ENCODE data around the gene CALHM5.

DNA sequence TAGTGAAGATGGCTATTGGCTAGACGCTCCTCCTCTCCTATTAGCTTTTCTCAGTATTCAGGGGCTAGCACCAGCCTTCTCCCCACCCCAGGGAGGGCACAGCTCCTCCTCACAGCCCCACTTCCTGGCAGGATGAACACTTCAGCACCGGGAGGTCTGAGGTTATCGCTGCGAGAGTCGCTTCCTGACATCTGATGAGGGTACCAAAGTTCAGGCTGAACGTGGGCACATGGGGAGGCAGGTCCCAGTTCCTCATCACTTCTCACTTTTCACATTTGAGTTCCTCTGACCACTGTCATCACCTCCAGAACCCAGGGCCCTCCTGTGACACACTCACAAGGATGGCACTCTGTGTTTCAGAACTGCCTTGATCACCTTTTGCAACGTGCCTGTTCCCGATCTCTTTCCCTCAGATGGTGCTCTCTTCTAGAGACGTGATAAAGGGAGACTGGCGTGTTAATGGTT is 66.6 kb downstream of the LAMA4 start:
- RRBS: no CpG with 5 or more reads among the region's 10 CpGs

DNA sequence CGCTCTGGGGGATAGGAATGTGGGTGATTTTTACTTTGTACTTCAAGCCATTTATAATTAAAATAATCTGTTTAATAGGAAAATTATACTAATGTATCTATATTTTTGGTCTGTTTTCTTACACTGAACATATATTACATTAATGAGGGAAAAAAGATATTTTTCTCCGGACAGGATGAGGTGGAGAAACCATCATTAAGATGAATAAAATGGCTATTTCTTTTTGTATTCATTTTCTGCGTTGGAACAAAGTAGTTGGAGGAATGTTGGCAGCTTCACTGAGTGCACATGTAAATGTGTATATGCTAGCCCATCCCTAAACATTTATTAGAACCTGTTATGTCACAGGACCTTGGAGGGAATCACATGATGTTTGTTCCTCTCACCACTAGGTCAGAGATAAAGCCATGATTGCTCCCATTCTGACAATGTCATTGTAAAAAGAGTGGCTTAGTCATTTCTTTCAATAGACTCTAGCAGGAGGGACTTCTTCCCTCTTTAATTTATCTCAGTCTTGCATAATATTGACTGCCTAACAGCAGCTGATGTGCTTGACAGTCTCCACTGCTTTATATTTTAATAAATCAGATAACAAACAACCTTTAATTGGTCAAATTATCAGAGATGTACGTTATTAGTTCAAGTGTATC is 39.8 kb downstream of the LAMA4 start:
- RRBS: no CpG with 5 or more reads among the region's 4 CpGs

DNA sequence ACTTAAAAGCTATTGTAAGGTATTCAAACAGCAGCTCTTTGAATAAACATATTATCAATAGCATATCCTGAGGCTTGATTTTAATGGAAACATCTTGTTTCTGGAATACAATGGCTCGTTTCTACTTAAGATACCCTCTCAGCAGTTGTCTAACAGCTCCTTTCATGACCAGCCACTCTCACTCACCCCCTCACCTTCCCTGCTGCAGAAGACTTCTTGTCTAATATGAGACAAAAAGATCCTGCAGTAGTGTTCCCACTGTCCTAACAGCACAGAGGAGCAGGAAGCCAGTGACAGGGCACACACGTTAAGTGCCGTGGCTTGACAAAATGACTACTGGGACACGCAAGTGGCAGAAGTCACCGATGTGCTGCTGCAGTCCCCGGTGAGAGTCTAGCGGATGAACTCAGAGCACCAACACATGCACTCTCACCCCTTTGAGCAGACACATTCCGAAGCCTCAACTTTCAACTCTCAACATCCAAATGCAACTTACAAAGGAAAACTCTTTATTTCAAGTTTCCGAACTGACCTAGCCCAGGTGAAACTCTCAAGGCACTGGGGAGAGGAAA is 985 bp downstream of the LAMA4 start:
- RRBS: no CpG with 5 or more reads among the region's 9 CpGs

- RRBS: no CpG with 5 or more reads among the region's 4 CpGs
Measured at GRCh38 chr6:112259374-112259868, 5.1 kb upstream of the LAMA4 start.

- RRBS: no CpG with 5 or more reads among the region's 15 CpGs
Measured at GRCh38 chr6:112919581-112920127, 572.5 kb downstream of the RFPL4B start.

GRCh38 chr6:113587344-113587872 is 269.7 kb upstream of the MARCKS start:
- RRBS: no CpG with 5 or more reads among the region's 5 CpGs

GRCh38 chr6:113630638-113631707 is 226.2 kb upstream of the MARCKS start:
- RRBS: no CpG with 5 or more reads among the region's 7 CpGs

GRCh38 chr6:113824251-113824815 is 32.8 kb upstream of the MARCKS start:
- RRBS: no CpG with 5 or more reads among the region's 5 CpGs

DNA sequence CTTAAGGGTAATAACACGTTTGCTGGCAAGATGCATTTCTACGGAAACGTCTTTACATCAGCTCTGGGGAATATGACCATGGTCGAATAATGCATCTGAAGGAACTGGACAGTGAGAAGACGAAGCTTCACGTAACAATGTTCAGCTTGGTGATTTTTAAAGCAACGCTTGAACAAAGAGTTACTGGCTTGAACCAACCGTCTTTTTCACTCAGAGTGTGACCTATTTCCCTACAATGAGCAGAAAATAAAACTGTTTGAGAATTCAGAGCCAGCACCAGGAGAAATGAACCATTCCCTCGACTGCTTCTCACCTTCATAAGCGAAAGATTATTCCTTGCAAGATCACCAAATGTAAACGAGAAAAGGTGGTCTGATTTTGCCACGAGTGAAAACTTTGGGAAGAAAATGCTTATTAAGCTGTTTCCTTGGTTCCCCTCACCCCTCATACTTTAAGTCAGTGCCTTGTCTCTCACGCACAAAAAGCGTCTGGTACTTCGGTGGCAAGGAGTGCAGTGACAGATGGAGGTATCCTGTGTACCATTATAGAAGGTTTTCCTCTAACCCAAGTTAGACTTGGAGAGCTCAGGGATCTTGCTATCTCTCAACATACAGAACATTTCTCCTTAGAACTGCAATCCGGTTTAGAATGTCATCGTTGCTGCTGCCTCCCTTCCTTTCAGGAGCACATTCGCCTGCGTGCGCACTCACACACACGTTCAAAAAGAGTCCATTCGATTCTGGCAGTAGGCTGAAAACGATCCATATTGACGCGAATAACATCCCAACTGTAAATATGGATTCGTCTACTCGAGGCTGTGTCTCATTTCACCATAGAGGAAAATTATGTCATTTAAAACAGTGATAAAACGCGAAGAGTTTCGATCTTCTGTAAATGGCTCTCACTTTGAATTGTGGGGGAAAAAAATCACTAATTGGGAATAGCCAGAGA is 1.2 kb upstream of the MARCKS start:
- RRBS: no CpG with 5 or more reads among the region's 30 CpGs

DNA sequence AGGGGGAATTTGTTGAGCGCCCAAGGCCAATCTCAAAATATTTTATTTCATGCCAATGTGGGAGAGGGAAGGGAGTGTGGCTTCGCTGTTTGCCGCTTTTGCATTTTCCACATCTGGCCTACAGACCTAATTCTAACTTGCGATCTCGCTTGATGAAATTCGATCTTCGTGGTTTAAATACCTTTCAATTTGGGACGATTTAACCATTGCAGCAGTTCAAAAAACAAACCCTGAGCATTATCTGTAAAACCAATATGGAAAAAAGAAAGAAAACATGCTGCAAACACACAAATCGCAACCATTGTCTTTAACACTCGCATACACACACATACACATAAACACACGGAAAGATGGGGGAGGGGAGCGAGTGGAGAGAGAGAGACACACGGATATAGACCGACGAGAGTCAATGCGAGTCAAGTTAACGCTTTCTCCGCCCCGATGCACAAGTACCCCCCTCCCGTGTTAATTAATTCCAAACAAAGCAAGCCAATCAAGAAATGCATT is 476 bp upstream of the MARCKS start:
- RRBS: no CpG with 5 or more reads among the region's 20 CpGs

- RRBS: no CpG with 5 or more reads among the region's 21 CpGs
Measured at GRCh38 chr6:113857581-113857914, 403 bp downstream of the MARCKS start.

GRCh38 chr6:113858401-113859053 is 1.4 kb downstream of the MARCKS start:
- RRBS: 3% methylated on average over 12 of the region's 48 CpGs

DNA sequence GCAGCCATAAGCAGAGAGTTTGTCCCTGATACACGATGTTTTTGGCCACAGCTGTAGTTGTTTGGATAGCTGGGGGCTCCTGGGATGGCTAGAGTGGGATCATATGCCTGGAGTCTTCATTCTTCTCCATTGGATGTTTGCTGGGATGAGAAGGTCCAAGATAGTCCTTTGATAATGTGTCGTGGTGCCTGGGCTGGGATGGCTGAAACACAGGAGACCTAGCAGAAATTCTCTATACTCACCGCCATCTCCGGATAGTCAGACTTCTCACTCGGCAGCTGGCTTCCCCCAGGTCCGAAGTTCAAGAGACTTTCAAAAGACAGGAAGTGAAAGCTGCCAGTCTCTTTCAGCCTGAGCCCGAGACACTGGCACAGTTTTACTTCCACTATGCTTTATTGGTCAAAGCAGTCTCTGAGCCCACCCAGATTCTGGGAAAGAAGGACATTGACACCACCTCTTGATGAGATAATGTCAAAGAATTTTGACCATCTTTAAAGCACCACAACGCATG is 16.0 kb downstream of the MARCKS start:
- RRBS: no CpG with 5 or more reads among the region's 8 CpGs

GRCh38 chr6:114427973-114428528 is 85.2 kb upstream of the HS3ST5 start:
- RRBS: no CpG with 5 or more reads among the region's 5 CpGs

- RRBS: no CpG with 5 or more reads among the region's 5 CpGs
Measured at GRCh38 chr6:116156064-116156667, 30.2 kb upstream of the COL10A1 start.

DNA sequence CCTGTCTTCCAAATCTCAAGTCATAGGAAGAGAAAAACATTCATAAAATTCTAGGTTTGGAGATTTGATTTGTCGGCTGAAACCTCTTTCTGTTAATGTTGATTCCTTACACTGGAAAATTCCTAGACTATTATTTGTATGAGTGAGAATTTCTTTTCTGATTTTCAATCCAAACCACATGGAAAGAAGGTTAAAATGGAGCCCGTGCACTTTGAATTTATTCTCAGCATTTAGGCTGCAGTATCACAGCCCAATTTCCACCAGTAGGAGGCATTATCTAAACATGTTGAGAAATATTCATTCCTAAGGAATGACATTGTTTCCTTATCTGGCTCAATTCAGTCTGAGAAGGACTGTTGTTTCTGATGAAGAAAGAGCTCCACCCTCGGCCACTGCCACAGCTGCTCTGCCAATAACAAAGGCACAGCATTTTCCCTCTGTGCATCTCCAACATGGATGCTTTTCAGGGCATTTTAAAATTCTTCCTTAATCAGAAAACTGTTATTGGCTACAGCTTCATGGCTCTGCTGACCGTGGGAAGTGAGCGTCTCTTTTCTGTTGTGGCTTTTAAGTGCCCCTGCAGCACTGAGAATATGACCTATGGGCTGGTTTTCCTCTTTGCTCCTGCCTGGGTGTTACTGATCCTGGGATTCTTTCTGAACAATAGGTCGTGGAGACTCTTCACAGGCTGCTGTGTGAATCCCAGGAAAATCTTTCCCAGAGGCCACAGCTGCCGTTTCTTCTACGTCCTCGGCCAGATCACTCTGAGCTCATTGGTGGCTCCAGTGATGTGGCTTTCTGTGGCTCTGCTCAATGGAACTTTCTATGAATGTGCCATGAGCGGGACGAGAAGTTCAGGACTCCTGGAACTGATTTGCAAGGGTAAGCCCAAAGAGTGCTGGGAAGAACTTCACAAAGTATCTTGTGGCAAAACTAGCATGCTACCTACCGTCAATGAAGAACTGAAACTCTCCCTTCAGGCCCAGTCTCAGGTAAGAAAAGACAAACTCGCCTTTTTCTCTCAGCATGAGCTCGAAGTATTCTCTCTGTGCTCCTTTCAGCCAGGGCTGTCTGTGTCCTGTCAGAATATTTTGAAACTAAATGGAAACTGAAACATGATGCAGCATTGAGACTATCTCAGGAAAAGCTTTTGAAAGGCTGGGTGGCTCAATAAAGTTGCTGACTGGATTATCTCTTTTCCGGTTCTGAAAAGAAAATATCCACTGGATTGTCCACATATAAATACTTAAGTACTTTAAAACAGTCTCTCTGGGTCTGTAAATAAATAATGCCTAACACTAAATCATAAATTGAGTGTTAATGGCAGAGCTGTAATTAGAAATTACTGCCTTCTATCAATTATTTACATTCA is at the start of gene CALHM5:
TSS of gene CALHM5 (plus strand) at position 395 of the 1,372 bp plus-strand sequence.
- RRBS: no CpG with 5 or more reads among the region's 15 CpGs

DNA sequence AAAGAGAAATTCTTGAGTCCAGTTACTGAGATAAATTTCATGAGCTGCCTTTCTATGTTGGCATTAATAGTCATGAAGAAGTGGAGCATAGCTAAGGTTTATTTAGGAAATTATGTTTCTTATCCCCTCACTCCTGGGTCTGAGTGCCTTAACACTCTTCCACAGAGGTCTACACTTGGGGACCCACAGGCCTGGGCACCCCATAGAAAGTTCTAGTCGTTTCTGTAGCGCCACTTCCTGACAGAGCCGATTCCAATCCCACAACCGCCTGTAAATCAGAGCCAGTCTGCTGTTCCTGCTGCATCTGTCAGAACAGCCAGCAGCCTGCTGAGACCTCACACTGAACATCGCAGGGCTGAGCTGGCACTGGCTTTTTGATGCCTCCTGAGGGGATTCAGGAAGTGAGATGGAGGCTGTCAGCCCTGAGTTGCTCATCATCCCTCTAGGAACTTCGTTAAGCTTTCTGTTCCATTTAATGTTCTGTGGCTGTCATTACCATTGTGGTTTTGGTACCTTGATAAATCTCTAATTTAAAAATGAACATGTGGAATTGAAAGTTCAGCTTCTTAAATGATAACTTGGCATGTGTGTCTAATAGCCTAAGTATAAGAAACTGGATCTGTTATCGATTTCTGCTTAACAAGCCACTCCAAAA is 48.9 kb downstream of the DCBLD1 start:
- RRBS: no CpG with 5 or more reads among the region's 7 CpGs

GRCh38 chr6:117535155-117535343 is 52.6 kb downstream of the DCBLD1 start:
- RRBS: no CpG with 5 or more reads among the region's 2 CpGs

- RRBS: no CpG with 5 or more reads among the region's 4 CpGs
Measured at GRCh38 chr6:117592644-117593665, 9.4 kb downstream of the GOPC start.

DNA sequence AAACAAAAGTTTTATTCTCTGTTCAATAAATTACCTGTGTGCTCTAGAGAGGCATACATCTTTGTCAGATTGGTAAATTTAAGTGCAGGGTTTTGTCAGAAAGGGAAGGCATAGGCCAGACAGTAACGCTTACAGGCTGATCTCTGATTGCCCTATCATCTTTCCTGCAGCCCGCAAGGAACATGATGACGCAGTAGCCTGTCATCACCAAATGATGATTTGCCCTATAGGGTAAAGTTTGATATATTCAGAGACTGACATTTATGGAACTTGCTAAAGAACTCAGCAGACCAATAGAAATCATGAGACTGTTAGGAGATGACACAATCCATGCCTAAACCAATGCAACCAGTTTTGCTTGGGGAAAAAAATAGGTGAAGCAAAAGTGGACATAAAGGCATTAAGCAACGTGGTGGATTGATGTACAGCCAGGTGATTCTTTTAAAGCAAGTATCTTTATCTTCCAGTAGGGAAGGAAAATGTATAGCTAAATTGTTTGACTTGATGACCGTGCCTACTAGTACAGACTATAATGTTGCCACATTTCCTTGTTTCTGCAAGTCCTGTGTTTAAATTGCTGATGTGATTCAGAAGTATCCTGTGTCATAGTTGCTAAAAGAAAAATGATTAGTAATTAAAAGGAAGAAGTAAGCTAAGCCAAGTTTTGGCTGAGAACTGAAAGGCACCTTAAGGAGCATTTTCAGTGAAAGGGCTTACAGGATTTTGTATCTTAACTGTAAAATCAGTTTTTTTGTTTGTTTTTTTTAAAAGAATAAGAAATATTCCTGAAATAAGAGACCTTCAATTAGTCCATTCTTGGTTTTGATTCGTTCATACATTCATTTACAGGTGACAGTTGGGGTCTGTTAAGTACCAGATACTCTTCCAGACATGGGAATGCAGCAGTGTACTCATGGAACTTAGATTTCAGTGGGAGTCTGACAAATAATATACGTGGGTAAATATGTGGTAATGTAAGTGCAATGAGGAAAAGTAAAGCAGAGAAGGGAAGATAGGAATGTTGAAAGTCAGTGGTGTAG is 2.5 kb downstream of the NUS1 start:
- RRBS: no CpG with 5 or more reads among the region's 7 CpGs